ENCODE measurements around a stretch of chr16.

- RRBS, result no CpG with 5 or more reads among the region's 14 CpGs
Measured at GRCh38 chr16:87802630-87803245, 37.0 kb upstream of the KLHDC4 start.

GRCh38 chr16:87812253-87812720 is 46.5 kb upstream of the KLHDC4 start:
- RRBS, result 75% methylated on average over 3 of the region's 10 CpGs

GRCh38 chr16:87867094-87867824 is 2.0 kb downstream of the SLC7A5 start:
- RRBS, result no CpG with 5 or more reads among the region's 21 CpGs

- RRBS, result no CpG with 5 or more reads among the region's 10 CpGs
Measured at GRCh38 chr16:87895656-87896044, 26.3 kb upstream of the SLC7A5 start.

- RRBS, result no CpG with 5 or more reads among the region's 19 CpGs
Measured at GRCh38 chr16:88012988-88013656, 61.9 kb downstream of the BANP start.

DNA sequence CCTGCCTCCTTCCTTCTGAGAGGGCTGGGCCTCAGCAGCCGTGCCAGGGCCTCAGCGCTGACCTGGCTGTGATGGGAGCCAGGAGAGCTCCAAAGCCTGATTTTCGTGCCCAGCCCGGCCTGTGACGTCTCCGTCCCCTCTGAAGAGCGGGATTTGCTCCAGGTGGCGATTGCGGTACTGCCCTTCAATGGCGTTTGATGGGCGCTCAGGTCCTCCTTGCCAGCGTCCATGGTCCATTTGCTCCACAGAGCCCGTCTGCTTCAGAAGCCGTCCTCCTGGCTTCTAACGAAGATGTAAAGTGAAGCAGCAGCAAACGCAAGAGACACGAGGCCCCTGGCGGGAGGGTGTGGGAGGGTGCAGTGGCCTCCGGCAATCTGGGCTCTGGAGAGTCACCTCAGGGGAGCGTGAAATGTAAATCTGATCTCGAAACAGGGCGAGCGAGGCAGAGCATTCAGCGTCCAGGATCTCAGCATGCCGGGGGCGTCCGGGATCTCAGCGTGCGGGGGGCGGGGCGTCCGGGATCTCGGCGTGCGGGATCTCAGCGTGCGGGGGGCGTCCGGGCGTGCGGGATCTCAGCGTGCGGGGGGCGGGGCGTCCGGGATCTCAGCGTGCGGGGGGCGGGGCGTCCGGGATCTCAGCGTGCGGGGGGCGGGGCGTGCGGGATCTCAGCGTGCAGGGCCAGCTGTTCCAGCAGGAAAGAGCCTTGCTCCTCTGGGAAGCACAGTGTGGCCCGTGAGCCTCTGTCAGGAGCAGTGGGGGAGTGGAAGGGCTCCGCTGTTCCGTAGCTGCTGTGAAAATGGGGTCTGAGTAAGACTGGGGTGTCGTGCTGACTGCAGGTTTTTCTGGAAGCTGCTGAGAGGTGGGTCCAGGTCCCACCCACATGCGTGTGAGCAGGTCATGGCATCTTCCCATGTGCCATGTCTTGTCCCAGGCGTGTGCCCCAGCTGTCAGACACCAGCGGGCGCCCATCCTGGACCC is 68.1 kb downstream of the BANP start:
- RRBS, result 95% methylated on average over 10 of the region's 65 CpGs

GRCh38 chr16:88264444-88265517 is 118.0 kb upstream of the ZNF469 start:
- RRBS, result 20% methylated on average over 1 of the region's 35 CpGs

- RRBS, result 23% methylated on average over 4 of the region's 34 CpGs
Measured at GRCh38 chr16:88392947-88393596, 10.3 kb downstream of the ZNF469 start.

DNA sequence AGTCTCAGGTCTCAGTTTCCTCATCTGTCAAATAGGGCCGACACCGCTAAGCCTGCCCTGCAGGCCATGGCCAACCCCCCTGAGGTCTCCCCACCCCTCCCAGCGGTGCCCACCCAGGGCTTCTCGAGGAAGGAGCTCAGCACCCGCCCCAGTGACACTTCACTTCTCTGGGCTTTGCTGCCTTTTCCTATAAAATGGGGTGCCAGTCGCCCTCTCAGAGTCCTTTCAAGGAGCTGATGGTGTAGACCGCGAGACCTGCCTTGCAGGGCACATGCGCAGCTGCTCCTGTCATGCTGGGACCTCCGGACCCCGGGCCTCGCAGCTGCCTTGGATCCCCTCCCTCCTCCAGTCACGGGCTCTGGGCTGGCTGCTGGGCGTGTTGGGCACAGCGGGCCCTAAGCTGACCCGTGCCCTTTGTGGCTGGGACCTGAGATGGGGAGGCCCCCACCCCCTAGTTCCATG is 14.3 kb downstream of the ZFPM1 start:
- RRBS, result no CpG with 5 or more reads among the region's 16 CpGs

DNA sequence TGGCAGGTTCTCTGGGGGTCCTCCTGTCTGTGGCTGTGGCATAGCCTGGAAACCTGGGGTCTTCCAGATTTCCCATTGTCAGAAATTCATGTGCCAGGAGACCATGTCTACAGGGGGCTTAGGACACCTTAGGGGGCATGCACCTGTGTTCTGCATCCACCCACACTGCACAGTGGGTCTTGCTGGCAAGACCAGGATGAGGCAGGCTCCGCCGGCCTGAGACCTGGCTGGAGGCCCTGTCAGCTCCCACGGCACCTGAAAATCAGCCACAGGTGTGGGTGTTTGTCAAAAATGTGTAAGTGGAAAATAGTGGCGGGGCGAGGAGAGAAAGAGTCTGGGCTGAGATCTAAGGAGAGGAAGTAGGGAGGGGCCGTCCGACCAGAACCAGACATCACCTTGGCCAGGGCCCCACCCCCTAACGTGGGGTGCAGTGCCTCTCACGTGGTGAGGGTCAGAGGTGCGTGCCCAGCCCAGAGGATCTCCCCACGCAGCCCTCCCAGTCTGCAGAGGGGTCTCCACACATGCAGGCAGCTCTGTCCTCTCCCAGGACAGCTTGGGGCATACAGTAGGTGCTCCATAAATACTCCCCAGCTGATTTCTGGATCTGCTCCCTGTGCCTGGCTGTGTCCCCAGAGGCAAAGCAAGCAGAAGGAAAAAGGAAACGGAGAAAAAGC is 16.5 kb downstream of the ZFPM1 start:
- RRBS, result no CpG with 5 or more reads among the region's 12 CpGs

GRCh38 chr16:88507144-88507855 is 54.2 kb downstream of the ZFPM1 start:
- RRBS, result no CpG with 5 or more reads among the region's 14 CpGs

DNA sequence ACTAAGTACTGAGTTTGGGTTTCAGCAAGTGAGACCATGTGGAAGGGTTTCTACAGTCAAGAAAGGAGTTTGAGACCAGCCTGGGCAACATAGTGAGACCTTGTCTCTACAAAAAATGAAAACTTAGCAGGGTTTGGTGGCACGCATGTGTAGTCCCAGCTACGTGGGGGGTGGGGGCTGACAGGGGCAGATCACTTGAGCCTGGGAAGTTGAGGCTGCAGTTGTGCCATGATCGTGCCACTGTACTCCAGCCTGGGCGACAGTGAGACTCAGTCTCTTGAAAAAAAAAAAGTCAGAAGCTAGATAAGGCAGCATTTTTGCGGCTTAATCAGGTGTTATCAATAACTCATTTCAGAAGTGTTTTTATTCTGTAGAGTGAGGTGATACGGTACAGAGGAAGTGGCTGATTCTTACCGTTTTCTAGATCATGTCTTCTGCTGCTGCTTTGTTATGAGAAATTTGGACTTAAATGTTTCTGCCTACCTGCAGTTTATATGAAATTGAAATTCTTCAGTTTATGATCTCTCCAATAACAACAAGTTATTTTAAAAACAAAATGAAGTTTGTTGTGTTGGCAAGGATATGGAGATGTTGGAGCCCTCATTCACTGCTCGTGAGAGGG is 18.5 kb downstream of the ZC3H18 start:
- RRBS, result no CpG with 5 or more reads among the region's 8 CpGs

DNA sequence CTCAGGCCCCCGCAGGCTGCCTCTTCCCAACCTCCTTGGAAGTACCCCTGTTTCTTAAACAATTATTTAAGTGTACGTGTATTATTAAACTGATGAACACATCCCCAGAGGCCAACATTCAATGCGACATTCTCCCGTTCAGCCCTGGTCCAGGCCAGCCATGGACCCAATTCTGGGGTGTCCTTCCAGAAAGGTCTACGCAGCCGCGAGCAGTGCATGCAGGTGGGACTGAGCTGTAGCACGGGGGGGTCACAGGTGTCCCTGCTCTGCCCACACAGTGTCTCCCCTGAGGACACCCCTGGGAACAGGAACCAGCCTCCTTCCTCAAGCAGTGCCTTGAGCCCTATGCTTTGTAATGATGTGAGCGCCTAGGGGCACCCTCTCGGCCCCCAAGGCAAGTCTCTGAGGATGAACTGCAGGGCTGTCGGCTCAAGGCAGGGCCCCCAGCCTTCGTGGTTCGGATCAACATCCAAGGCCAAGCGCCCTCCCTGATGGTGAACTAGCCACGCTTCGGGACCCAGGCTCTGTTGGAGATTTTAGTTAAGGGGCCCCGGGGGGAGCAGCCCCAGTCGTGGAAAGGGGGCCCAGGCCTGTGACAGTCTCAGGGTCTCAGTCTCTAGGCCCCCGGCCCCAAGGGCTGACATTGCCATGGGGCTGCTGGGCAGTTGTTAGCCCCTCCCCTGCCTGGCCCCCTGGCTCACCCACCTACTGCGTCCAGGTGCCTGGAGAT is 2.2 kb downstream of the IL17C start:
- RRBS, result 57% methylated on average over 3 of the region's 20 CpGs

- RRBS, result no CpG with 5 or more reads among the region's 14 CpGs
Measured at GRCh38 chr16:88649337-88649773, 1.5 kb downstream of the CYBA start.

GRCh38 chr16:88662180-88662682 is 660 bp downstream of the MVD start:
- RRBS, result 5% methylated on average over 10 of the region's 30 CpGs

- RRBS, result under 1% methylated on average over 8 of the region's 28 CpGs
Measured at GRCh38 chr16:88663764-88664286, 934 bp upstream of the MVD start.

DNA sequence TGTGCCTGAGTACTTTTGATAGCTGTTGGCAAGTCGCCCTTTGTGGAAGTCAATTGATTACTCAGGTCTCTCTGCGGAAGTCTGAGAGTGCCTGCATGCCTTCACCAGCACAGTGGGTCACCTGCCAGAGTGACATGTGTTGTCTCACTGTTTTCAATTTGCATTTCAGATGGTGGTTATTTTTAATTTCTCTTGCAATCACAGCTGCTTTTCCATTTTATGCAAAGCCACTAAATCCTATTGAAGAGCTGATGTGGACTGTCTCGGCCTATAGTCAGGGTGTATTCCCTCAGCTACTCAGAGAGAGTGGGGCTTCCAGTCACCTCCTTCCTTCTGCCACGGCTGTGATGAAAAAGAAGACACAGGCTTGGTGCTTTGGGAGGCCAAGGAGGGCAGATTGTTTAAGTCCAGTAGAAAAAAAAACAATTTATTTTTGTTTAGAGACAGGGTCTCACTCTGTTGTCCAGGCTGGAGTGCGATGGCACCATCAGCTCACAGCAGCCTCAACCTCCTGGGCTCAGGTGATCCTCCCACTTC is 2.5 kb upstream of the MVD start:
- RRBS, result no CpG with 5 or more reads among the region's 5 CpGs

DNA sequence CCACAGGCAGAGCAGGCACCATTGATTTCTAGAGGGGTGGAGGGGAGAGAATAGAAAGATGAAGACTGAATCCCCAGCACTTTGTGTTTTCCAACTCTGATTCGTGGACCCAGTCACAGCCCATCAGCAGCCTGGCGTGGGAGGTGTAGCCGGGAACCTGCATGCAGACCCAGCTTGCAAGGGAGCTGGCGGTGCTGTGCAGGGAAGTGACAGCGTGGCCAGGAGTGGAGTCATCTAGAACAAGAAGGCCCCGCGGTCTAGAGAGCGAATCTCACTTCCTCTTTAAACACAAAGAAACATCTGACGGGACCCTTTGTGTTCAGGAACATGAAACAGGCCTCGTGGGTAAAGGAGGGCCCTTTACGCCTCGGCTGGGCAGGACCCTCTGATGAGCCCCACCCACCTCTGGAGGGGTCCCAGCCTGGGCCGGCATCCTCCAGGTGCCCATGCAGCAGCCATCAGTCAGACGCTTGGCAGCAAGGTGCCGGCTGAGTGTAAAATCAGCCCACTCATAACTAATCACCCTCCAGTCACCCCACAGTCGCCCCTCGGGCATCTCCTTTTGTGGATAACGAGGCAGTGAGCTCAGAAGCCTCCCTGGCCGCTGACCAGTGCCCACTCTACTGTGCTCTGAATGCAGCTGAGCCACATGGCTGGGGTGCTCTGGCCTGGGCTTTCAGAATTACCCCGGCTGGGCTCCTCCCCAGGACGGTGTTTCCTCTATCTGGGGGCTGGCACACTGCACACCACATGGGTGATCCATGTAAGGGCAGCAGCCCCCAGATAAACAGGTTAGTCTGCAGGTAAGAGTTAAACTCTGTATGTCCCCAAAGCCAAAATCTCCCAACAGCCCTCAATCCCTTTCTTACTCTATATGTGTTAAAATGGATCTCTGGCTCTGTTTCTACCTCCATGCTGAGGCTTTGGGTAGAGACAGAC is 4.4 kb downstream of the SNAI3 start:
- RRBS, result 17% methylated on average over 3 of the region's 21 CpGs

- RRBS, result no CpG with 5 or more reads among the region's 10 CpGs
Measured at GRCh38 chr16:88699218-88699473, 7.1 kb downstream of the RNF166 start.

DNA sequence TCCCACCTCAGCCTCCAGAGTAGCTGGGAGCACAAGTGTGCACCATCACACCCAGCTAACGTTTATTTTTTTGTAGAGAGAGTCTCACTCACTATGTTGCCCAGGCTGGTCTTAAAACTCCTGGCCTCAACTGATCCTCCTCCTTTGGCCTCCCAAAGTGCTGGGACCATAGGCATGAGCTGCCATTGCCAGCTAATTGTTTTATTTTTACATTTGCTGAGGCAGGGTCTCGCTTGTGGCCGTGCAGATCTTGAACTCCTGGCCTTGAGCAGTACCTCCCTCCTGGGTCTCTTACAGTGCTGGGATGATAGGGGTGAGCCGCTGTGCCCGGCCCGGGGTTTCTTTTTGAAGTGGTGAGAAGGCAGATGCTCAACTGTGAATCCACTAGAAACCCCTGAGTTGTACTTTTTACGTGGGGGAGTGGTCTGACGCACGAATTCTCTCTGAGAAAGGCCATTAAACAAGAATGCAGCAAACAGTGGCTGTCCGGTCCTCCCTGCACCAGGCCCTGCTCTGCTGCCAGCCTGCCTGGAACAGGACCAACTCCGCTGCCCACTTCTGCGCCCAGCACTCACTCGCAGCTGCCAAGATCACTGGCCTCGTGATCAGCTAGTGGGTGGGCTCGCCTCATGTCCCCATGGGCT is 12.6 kb downstream of the CTU2 start:
- RRBS, result no CpG with 5 or more reads among the region's 15 CpGs